Left ventricle myocardium (tissue), 1 donor: ENCODE data around the genes APLN, ARHGAP36 and USP26.

DNA sequence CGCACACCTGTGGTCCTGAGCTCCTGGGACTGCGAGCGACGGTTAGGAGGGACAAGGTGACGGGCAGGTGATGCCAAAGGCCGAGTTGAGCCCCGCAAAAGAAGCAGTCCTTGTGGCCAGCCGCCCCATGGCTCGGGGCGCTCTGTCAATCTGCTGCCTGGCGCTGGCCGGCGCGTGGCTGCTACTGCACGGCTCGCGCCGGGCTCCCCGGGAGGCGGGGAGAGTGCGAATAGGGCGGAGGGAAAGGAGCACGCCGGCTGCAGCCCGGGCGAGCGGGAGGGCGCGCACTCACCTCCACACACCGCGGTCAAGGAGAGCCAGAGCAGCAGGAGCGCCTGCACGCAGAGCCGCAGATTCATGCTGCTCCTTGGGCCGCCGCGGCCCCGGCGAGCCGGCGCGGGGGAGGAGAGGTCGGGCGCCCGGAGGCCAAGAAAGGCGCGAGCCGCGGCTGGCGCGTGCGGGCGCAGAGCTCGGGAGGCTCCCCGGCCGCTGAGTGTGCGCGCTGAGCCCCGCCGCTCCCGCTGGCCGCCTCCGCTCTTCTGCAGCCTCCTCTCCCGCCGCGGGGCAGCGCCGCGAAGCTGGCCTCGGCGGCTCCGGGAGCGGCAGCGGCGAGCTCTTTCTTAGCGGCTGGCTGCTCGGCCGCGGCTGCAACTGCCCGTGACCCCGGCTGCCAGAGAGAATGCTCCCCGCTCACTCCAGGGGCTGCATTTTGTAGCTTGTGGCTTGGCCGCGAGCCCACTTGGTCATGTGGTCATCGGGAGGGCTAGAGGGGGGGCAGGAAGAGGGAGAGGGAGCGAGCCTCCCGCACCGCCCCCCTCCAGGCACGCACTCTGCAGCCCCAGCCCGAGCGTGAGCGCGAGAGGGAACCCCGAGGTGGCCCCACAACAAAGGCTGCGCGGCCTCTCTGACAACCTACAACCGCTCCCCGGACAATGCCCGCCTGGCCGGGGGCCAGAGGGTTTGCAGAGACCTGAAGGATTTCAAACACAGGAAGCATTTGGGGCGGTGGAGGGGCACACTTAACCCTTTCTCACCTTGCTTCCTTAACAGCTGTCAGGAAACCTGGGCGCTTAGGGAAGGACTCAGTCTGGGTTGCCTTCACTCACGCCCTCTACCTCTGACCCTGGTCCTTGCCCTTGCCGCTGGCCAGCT is at the start of gene APLN:
APLN (minus strand) TSS at position 685 of the 1,152 bp plus-strand sequence.
- PRO-cap = bidirectional peak, plus-strand start at position 297 of the sequence, minus-strand start at position 186 of the sequence; bidirectional peak, plus-strand start at position 828 of the sequence, minus-strand start at position 685 of the sequence

DNA sequence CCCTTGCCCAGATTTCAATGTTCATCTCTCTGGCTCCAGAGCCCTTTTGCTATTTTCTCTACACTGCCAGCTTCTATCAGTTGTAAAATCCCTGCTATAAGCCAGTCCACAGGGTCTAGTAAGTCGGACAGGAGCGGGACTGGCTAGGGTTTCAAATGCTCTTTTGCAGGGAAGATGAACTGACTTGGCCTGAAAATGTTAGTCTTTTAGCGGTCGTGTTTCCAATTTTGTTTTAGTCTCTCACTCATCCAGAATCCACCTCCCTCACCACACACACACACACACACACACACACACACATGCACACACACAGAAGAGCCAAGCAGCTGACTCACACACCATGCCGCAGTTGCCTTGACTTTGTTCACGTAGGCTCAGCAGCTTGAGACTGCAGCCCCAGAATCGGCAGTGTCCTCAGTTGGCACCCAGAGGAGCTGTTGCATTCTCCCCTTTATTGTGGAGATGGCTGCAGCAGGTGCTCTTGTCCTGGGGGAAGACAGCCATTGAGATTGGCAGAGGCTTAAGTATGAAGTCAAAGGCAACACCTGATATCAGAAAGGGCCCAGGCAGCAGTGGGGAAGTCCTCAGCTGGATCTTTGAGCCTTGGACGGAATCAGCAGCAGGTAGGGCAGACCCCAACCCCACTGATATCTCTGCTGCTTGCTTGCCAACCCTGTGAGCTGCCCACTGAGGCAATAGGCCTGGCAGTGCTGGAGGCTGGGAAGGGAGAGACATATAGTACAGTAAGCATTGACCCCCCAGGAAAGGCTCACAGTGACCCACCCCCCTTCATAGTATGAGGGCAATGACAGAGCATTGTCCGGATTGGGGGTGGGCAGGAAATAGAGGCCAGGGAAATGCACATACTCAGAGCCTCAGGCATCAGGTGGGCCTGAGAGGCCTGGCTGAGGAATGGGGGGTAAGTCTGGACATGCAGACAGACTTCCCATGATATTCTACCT is 20.8 kb upstream of the XPNPEP2 start:
- PRO-cap = no peak

GRCh38 chrX:129793318-129794126 is 13.8 kb downstream of the SASH3 start:
- PRO-cap = no peak

DNA sequence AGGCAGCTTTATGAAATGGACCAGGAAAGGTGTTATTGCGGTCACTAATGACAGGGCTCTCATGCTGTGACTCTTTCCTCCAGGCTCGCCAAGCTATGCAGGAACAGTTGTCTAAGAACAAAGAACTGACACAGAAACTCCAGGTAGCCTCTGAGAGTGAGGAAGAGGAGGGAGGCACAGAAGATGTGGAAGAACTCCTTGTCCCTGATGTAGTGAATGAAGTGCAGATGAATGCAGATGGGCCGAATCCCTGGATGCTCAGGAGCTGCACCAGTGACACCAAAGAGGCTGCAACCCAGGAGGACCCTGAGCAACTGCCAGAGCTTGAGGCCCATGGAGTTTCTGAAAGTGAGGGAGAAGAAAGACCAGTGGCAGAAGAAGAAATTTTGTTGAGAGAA is 15.1 kb downstream of the UTP14A start:
- PRO-cap = no peak

GRCh38 chrX:129931558-129932037 is 25.6 kb downstream of the UTP14A start:
- PRO-cap = bidirectional peak, plus-strand start at chrX:129931733, minus-strand start at chrX:129931476; bidirectional peak, plus-strand start at chrX:129931844, minus-strand start at chrX:129931857

GRCh38 chrX:129956978-129958080 is 25.1 kb upstream of the BCORL1 start:
- PRO-cap = bidirectional peak, plus-strand start at chrX:129957353, minus-strand start at chrX:129957188; bidirectional peak, plus-strand start at chrX:129957513, minus-strand start at chrX:129957454

DNA sequence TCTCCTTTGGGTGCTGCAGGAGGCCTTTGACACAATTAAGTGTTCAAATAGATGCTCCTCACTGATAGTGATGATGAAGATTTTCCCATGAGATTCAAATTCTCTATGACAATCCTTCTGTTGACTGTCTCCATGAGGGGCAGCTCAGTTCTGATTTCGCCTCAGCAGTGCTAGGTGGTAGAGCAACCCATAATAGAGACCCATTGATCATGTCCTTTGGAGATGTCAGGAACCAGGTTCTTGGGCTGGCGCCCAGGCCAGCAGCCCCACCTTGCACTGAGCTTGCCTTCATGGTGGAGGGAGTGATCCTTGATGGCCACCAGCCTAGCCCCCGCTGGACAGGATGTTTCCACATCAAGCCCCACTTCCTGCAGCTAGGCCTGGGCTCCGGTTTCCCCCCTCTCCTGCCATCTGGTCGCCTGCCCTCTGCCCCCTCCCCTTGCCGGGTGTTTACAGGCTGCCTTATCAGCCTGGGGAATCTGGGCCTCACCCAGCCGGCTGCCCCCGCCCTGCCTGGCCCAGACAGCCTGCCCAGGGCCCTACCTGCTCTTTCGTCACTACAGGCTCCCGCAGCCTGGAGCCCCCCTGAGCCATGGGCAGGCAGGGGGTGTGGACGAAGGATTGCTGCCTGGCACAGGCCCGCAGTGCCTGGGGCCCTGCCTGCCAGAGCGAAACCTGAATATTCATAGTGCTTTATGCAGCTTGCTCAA is 12.6 kb downstream of the ELF4 start:
- PRO-cap = no peak

DNA sequence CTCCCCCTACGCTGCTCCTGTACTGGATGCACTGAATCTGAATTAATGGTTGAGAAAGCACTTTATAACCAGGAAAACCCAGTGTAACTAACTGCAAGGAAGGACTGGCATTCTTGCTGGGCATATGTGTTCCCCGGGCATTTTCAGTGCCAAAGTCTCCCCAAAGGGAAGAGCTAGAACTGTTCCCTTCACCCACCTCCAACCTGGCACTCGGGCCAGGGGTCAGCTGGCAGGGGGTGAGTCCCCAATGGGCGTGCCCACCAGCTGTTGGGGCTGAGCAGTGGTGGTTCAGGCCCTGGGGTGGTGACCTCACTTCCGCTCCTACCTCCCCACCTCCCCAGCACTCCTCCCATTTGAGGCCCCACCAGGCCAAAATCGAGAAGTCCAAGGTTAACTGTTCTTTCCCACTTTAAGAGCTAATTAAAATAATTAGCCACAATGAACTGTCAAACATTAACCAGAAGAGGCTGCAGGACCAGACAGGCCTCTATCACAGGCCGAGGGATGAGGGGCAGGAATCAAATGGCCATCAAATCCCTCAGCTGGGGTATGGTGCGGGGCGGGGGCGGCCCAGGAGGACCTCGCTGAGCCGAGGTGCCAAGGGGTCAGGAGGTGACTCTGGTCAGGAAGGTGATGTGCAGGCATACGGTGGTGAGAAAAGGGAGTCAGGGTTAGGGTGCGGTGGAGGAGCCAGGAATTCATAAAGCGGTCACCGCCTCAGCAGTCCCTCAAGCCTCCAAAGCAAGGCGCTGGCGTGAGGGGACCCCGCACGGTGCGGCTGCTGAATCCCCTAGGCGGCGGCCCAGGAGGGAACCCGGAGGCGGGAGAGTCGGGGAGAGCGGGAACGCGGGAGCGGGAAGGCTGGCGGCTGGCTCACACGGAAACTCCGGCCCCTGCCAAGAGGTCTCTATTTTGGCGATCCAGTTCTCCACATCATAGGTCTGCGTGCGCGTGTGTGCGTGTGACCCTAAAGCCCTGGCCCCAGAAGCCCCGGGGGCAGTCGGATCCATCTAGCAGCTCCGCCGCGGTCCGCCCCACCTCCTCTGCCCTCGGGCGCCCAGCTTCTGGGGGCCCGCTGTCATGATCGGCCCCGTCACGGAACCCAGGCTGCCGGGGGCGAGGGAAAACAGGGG is 978 bp downstream of the ELF4 start:
- PRO-cap = no peak

- PRO-cap = no peak
These were observed 93.0 kb downstream of the RBMX2 start for GRCh38 chrX:130494844-130495211.

- PRO-cap = no peak
These were observed 162.4 kb downstream of the RBMX2 start for GRCh38 chrX:130564225-130564564.

DNA sequence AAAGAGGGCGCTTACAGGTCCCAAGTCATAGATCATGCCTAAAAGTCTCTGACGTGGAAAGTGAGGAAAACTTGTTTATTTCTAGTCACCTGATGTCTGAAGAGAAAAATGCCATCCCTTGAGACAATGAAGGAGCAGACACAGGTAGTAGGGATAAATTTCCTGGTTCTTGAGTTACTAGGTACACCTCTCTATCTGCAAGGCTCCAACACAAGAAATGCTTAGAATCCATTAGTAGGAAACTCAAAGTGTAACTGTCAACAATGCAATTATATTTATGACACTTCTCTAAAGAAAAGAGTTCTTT is 233.4 kb downstream of the ENOX2 start:
- PRO-cap = no peak

DNA sequence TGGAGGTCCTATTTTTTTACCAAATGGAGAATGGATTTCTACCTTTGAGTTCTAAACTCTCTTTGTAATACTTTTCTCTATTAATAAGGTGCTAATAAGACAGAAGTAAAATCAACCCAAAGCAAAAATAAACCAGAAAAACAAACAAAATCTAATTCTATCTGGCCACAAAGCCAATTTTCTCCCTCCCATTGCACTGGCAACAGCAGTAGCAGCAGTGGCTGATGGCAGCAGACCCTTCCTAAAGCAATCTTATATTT is 54.7 kb downstream of the ENOX2 start:
- PRO-cap = no peak

DNA sequence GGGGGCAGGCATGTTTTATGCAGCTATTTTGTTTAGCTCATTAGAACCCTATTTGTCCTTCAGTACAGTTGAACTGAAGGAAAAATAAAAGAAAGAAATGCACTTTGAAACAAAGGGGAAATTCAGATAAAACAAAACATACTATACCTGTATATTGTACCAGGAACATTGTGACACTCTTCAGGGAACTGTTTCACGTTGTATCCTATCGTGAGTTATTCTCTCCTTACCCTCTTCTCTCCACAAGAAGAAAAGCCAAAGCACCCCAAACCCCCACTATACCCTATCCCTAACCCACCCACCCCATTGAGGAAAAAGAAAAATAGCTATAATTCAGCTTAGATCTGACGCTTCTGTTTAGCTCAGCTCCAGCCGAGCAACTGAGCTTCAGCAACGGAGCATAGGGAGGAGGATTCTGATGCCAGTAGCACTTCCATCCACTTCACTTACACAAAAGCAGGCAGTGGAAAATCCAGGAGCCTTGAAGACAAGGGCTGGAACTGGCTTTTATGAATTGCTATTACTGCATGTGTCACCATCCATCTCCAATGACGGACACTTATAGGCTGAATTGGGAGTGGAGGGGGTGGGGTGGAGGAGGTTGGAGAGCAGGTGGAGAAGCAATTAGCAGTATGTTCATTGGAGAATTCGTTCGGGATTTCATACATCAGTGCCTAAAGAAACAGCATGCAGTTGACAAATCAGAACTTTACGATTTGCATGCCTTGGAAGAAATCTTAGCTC is 15.8 kb downstream of the ENOX2 start:
- PRO-cap = no peak

- PRO-cap = no peak
These were observed at the start of gene ARHGAP36 for GRCh38 chrX:131058096-131058575. Gene ARHGAP36 (plus strand): TSS chrX:131058346.

DNA sequence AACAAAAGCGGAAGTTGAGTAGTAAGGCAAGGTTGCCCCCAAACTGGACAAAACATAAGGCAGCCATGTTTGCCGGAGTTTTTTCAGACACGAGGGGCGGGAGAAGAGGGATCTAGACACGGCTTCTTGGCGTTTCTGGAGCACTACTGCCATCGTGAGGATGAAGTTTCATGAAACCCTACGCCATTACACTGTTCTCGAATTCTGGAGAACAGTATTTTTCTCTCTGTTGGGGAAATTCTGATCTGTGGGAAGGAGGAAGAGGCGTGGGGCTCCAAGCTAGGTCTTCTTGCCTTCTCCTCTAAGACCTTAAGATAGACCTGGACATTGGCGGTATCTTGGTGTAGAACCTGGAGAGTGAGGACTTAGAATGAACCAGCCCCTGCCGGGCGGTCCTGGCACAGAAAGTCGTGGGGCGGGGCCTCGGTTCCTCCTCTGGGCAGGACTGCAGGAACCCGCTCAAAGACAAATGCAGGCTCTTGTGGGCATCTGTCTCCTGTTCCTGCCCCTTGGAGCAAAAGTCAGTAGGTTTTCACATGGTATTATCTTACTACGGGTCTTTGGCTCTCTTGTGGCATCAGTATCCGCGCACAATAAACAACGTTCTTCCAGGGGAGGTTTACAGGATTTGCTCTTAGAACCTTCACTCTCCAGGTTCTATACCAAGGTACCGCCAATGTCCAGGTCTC is 160.5 kb downstream of the OR13H1 start:
- PRO-cap = no peak

- PRO-cap = no peak
These were observed 8.1 kb downstream of the FRMD7 start for GRCh38 chrX:132119693-132120103.

DNA sequence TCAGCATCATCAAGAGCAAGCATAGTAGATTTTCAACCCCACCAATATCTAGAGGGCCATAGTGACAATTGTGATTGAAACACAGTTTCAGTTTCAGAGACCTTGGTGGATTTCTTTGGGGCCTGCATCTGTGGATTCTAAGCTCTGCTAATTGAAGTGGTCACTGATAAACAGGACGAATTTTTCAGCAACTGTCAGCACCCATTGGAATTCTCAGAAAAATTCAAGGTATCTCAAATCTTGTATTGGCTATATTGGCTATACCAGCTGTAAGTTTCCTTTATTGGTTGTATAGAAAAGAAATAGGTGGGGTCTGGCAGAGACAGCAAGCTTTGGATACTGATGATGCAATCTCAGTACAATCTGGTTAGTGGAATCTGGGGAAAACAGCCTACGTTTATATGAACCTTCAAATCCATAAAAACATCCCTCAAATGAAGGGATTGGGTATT is 76.3 kb upstream of the MBNL3 start:
- PRO-cap = no peak

- PRO-cap = no peak
These were observed at the start of gene USP26 for GRCh38 chrX:133097014-133097444. Gene USP26 (minus strand): TSS chrX:133097109.

DNA sequence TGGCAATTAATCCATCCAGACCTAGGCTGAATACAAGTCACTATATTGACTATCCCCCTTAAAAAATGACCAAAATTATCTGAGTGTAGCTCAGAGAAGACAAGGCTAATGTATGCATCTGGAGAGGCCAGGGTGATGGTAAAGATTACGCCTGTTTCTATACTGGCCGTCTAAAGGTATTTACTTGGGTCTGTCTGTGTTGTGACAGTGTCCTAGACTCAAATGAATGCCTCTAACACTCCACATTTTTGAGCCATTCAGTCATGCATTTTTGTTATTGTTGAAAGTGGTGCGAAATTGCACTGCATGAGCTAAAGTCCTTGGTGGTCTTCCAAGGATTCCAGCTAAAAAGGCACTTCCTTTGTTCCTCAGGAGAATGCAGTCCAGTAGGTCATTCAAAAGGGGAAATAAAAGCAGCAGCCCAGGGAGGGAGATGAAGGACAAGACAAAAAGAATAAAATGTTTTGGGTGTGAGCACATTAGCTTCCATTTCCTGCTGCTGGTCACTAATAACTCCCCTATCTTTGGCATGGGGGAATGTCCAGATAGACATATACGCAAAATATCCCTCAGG is 3.1 kb downstream of the GPC4 start:
- PRO-cap = no peak

DNA sequence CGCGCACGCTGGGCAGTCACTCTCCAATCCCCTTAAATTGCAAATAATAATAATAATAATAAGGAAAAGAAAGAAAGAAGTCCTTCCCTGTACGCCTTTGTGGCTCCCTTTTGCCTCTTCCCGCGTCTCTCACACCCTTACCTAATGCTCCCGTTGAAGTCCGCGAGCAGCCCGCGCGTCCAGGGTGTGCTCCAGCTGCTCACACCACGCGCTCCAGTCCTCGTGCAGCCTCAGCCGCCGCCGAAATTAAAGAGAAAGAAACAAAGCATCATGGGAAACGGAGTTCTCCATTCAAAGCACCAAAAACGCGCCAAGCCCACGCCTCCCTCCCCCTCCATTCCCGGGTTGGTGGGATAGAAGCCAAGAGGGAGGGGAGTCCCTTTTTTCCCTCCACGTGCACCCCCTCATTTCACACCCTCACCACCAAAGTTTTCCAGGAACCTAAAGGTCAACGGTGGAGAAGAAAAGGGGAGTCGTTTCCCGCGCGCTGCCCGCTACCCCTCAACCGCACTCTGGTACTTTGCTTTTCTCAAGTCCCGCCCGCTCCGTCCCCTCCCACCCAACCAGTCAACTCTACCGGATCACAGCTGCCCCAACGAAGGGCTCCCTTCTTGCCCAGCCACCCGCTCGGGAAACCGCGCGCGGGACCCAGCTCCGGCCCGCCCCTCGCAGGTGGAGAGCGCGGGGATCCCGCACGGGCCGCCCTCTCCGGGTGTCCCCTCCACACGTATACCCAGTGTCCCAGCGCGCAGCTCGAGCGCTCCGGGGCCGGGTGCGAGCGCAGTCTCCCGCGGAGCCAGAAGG is 65.3 kb upstream of the CCDC160 start:
- PRO-cap = no peak